ENCODE measurements around the genes ALKBH7 and ADGRE1.

DNA sequence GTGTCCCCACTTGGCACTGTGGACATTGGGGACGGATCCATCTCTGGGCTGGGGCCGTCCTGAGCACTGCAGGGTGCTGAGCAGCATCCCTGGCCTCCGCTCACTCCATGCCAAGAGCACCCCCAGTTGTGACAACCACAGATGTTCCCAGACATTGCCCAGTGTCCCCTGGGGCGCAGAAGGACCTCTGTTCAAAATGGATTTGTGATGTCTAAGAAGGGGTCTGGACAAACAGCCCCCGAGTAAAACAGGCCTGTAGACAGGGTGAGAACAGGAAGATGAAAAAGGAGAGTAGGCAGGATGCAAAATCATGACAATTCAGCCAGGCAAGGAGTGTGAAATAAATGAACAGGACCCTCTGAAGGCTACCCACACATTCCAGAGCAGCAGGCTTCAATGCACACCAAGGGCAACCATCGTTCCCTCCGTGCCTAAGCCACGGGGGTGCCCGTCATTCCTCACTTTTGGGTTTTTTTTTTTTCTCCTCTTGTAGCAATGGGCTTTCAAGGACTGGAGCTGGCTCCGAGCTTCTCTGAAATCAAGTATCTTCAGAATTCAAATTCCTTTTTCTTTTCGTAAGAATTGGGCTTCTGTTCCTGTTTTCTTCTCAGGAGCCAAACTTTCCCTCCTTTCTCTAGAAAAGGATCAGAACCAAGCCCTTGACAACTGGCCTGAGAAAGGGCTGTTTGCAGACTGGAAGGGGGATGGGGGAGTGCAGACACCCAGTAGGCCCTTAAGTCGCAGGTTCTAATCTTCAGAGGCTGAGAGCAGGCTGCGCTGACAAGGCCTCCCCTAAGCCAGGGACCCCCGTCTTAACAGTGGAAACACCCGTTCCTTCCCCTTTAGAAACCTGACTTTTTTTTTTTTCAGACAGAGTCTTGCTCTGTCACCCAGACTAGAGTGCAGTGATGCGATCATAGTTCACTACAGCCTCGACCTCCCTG, 51.9 kb downstream of the RFX2 start:
- RRBS = no CpG with 5 or more reads among the region's 17 CpGs

DNA sequence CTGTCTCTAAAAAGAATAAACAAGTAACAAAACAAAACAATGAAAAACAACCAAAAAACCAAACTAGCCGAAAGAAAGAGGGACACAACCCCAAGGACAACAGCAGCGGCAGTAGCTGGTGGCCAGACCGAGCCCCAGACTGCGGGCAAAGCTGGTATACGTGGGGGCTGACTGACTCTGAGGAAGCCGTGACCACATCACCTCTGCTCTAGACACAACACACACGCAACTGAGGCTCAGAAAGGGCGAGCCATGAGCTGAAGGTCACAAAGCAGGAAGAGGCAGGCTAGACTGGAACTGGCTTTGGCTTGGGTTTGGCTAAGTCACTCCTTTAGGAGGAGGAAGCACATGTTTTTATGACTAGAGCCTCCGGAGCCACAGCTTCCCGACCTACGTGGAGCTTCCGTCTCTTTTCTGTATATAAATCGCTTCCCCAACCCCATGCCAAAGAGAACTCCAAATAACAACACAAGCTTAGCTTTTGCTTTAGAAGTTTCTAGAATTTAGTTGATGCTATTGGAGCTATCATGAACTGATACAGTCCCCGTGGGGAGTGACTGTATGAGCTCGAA, 48.1 kb downstream of the RFX2 start:
- RRBS = no CpG with 5 or more reads among the region's 15 CpGs

GRCh38 chr19:6107711-6108235, 2.5 kb downstream of the RFX2 start:
- RRBS = no CpG with 5 or more reads among the region's 5 CpGs

DNA sequence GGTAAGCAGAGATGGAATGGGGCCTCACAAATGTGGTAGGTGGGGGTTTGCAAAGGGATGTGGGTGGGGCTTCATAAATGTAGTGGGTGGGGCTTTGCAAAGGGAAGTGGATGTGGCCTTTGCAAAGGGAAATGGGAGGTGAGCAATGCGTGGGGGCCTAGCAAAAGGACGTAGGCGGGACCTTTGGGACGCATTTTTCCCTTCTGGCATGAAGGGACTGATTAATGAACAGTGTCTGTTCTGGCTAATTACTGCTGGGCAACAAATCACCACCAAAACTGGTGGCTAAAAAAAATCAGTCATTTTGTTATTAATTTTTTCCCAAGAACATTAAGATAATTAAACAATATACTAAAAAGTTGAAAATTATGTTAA, 26.1 kb downstream of the ACSBG2 start:
- RRBS = no CpG with 5 or more reads among the region's 4 CpGs

DNA sequence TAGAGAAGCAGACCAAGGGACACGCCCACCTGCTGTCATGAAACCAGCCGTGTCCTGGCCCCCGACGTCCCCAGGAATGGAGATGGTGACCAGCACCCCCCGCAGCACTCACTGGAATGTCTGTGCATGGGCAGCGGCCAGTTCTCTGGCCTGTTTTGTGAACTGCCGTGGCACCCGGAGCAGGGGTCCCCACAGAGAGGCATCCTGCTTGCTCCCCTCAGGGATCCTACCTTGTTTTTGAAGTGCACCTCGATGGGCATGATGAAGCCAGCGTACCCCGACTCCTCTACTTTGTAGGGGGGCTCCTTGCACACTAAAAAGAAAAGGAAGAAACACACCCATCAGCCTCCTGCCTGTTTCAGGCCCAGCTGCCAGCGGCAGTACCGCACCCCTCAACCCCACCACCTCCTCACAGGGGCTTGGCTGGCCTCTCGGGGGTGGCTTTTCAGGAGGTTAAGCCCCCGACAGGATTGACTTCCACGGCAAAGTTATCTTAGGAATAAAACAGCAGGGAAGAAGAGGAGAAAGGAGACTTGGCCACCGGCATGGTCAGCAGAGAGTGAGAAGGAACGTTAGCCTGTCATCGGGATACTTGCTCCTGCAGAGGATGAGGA, 17.7 kb downstream of the MLLT1 start:
- RRBS = no CpG with 5 or more reads among the region's 19 CpGs

GRCh38 chr19:6362523-6363190, 1.3 kb downstream of the CLPP start:
- RRBS = no CpG with 5 or more reads among the region's 17 CpGs

DNA sequence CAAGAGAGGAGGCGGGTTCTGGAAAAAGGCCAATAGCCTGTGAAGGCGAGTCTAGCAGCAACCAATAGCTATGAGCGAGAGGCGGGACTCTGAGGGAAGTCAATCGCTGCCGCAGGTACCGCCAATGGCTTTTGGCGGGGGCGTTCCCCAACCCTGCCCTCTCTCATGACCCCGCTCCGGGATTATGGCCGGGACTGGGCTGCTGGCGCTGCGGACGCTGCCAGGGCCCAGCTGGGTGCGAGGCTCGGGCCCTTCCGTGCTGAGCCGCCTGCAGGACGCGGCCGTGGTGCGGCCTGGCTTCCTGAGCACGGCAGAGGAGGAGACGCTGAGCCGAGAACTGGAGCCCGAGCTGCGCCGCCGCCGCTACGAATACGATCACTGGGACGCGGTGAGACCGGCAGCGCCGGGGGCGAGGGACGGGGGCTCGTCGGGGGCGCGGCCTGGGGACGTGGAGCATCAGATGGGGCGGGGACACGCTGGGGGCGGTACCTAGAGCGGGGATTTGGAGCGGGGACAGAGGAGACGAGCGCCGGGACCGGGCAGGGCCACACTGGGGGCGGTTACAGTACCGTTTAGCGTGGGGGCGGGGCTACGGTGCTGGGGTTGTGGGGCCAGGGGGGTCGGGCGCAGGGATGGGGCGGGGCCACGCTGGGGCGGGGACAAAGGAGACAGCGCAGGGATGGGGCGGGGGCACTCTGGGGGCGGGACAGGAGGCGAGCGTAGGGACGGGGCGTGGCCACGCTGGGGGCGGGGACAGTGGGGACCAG, at the start of gene ALKBH7:
TSS of gene ALKBH7 (plus strand) at position 158 of the 767 bp plus-strand sequence.
- RRBS = no CpG with 5 or more reads among the region's 73 CpGs

- RRBS = 100% methylated on average over 6 of the region's 13 CpGs
These were observed 12.0 kb downstream of the KHSRP start for GRCh38 chr19:6412563-6413085.

DNA sequence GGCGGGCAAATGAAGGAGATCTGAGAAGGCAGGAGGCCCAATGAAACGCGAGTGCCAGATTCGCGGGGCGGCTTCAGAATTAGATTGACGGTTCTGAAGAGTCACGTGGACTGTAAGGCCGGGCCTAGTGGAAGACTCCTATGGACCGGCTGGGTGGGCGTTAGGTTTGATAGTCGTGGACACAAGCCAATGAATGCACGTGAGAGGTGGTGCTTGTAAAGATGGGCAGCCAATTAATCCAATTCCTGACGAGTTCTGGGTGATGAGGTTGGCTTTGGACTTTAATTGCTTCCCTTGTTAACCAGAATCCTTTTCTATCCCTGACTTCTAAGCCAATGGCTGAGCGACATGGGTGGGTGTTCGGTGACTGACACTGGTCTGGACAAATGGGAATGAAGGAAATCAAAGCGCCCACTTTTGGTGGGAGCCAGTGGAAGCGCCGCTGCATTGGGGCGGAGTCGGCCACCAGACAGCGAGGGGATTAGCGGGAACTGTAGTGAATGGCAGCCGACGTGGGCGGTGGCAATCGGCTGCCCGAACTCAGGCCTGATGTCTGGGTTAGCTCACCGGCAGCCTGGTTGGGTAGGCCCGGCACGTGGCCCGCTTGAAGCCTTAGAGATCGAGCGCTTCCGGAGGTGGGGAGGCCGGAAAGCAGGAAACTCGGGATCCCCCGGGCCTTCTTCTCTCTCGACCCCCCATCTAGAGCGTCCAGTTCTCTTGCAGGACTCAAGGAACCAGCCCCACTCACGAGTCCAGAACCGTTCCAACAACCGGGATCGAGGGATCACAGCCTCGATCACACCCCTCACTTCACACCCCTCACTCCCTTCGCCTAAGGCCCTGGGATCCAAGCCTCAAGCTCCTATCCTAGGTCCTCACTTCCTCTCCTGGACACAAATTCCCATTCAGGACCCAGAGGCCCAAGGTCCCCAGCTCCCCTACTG, 699 bp upstream of the KHSRP start:
- RRBS = 53% methylated on average over 12 of the region's 46 CpGs

DNA sequence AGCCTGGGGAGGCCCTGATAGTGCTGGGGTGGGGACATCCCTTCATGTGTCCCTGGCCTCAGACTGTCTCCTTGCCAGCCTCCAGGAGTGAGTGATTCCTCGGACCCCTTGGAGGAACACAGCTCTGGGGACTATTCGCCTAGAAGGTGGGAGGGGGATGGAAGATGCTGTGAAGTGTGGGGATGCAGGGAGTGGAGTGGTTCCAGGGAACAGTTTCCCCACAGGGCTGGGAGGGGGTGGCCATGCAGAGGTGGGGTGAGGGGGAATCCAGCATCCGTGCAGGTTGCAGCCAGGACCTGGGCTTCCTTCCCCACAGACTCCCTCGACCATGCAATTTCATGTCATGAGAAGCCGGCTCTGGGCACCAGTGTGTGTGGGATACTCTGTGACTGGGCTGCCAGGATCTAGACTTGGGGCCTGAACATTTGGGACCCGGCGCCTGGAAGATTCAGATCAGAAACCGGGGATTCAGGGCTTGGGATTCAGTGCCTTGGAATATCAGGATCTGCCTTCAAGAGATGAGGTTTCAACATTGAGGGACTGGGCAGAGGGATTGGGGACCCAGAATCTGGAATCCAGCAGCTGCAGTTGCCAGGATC, 7.0 kb upstream of the SLC25A41 start:
- RRBS = no CpG with 5 or more reads among the region's 8 CpGs

DNA sequence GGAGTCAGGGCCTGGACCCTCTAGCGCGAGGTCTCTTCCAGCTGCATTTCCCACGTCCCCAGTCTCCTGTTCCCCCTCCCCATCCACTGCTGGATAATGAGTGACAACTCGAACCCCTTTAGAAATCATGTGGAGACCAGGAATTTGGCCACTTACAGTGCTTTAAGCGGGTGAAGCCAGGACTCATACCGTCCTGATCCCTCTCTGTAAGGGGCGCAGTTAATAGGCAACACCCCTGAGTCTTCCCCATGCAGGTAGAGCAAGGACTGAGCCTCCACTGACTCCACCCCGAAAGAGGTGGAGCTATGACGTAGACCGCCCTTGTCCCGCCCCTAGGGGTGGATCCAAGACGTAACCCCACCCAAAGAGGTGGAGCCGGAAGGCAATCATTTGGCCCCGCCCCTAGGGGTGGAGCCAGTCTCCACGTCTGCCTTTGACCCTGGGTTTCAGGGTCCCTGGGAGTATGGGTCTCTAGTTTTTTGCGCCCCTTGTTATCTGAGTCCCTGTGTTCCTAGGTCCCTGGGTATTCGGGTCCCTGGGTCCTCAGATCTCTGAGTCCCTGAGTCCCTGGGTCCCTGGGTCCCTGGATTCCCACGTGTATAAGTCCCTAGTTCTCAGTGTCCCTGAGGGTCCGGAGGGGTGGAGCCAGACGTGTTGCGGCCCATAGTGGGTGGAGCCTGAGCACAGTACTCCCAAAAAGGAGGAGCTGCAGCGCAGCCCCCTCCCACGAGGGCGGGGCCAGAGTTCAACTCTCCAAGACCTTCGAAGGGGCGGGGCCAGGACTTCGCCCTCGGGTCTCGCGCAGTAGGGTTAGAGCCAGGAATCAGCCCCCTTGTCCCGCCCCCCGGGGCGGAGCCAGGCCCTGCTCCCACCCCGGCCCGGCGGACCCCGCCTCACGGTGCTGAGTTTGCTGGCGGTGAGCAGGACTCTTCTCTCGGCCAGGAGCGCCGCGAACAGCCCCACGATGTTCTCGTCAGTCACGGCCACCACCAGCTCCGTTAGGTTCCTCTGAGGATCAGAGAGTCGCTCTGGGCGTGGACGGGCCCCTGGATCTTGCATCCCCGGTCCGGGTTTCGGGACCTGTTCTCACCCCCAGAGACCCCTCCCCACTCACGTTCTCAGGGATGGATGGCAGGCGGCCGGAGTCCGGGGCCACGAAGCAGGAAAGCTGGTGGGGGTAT, 5.2 kb downstream of the DENND1C start:
- RRBS = 98% methylated on average over 4 of the region's 58 CpGs

GRCh38 chr19:6718847-6720003, 1.2 kb downstream of the C3 start:
- RRBS = no CpG with 5 or more reads among the region's 27 CpGs

DNA sequence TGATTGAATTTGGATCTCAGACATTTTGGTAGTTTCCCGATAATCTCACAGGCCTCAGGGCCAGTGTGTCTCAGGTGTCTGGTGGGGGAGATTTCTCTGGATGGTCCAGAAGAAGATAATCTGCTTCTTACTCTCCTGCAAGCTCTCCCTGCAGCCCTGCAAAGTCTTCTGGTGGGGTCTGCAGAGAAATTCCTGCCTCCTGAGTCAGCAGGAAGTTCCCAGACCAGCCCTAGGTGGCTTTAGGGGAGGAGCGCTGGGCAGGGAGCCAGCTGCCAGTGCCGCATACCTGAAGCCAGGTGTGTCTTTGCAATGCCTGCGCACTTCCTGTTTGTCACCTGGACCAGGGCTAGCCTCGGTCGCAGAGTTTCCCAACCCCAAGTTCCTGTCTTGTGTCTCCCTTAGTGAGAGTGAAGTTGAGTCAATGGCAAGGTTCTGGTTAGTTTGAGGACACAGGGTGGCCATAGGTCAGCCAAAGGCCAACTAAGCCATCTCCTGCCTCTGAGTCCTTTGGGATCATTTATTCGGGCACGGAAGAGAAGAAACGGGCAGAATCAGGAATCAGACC, 1.3 kb downstream of the SH2D3A start:
- RRBS = no CpG with 5 or more reads among the region's 9 CpGs

DNA sequence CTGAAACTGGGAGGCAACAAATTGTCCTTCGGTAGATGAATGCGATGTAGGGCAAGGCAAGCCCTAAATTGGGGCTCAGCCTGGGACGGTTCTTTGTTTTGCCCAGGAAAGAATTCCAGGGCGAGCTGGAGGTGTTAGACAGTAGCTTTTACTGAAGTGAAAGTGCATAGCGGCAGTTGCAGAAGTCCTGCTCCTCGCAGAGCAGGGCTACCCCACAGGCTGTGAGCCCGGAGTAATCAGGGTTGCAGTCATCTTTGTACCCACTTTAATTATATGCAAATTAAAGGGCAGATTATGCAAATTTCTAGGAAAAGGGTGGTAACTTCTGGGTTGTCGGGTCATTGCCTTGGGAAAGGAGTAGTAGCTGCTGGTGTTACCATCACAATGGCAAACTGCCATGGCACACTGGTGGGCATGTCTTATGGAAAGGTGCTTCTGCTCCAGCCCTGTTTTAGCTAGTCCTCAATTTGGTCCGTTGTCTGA, 30.5 kb downstream of the VAV1 start:
- RRBS = no CpG with 5 or more reads among the region's 9 CpGs

DNA sequence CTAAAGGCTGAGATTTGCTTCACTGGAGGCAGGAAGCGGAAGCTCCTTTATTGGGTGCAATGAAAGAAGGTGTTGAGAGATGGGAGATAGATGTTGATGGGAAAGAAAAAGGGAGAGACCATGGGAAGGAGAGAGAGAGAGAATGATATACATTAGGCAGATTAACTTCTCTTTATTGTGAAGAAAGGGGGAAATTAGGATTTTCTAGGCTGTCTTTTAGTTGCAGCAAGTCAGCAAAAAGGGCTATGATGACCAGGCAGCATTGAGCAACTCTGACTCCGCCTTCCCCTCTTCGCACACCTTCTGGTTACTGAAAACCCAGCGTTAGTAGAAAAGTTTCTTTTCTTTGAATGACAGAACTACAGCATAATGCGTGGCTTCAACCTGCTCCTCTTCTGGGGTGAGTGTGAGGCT, at the start of gene ADGRE1:
TSS of gene ADGRE1 (plus strand) at position 340 of the 414 bp plus-strand sequence.
- RRBS = no CpG with 5 or more reads among the region's 5 CpGs

DNA sequence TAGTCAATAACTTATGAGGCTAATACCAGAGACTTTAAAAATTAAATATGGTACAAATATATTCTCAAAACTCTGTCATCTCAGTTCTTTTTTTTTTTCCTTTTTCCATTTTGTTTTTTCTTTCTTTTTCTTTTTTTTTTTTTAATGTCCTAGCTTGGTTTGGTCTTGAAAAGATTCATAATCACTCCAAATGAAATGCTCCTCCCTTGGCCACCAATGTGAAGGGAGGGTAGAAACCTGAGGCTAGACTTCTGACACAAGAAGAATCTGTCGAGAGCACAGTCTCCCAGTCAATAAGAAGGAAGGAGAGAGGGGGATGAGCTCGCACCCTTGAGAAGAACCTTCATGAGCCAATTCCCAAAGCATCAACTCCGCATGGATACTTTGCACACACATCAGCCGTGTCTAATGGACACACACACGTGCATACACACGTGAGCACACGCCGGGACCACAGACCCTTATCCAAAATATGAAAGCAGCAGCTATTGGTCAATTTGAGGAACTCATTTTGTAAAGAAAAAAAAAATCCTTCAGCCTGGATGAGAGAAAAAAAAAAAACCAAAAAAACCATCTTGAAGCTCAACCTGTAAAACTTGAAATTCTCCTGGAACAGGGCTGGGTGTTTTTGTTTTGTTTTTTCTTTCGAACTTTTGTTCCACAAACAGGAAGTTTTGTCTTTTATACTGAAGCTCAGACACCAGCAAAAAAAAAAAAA, 46.7 kb downstream of the ZNF557 start:
- RRBS = no CpG with 5 or more reads among the region's 9 CpGs

DNA sequence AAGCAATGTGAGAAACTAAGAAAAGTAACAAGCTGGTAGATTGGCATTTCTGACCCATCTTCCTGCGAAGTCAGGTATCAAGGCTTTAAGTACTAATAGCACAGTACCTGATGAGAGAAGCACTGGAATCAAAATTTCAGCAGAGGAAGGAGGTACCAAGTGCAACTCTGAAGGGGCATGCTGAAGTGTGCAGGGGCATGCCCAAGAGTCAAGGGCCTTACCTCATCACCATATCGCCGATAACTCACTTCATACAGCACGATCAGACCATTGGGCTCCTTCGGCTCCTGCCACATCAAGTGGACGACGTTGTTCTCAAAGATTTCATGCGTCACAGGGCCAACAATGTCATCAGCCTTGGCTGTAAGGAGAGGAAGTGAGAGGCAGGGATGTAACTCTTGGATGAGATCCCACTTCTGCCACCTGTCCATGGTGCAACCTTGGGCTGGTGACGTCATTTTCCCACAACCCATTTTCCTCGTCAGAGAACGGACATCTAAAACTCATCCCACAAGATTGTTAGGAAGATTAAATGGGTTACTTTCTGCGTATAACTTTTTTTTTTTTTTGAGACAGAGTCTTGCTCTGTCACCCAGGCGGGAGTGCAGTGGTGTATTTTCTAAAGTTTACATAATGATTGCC, 72.1 kb downstream of the ZNF557 start:
- RRBS = no CpG with 5 or more reads among the region's 13 CpGs

DNA sequence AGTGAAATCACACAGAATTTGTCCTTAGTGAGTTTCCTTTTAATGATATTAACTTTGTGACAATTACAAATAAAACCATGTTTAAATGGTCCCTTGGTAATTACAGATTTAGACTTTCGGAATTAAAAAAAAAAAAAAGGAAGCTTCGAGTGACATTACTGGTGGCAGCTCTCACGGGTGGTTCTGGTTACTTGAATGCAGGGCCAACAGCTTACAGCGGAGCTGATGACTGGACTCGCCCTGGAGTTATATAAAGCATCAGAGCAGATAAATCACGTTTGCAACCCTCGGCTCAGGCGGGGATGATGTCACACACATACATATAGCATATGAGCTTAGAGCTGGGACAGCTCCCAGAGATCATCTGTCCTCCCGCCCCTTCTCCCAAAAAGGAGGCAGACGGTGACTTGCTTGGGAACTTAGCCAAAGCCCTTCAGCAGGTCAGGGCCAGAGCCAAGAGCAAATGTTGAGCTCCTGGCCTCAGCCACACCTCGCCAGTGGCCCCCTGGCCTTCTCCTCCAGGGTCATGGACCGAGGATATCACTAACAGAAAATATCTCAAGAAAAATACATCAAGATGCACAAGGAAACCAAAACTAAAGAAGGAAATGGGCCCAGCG, 90.0 kb downstream of the ZNF557 start:
- RRBS = no CpG with 5 or more reads among the region's 13 CpGs

GRCh38 chr19:7211453-7212056, 82.7 kb downstream of the INSR start:
- RRBS = no CpG with 5 or more reads among the region's 17 CpGs

DNA sequence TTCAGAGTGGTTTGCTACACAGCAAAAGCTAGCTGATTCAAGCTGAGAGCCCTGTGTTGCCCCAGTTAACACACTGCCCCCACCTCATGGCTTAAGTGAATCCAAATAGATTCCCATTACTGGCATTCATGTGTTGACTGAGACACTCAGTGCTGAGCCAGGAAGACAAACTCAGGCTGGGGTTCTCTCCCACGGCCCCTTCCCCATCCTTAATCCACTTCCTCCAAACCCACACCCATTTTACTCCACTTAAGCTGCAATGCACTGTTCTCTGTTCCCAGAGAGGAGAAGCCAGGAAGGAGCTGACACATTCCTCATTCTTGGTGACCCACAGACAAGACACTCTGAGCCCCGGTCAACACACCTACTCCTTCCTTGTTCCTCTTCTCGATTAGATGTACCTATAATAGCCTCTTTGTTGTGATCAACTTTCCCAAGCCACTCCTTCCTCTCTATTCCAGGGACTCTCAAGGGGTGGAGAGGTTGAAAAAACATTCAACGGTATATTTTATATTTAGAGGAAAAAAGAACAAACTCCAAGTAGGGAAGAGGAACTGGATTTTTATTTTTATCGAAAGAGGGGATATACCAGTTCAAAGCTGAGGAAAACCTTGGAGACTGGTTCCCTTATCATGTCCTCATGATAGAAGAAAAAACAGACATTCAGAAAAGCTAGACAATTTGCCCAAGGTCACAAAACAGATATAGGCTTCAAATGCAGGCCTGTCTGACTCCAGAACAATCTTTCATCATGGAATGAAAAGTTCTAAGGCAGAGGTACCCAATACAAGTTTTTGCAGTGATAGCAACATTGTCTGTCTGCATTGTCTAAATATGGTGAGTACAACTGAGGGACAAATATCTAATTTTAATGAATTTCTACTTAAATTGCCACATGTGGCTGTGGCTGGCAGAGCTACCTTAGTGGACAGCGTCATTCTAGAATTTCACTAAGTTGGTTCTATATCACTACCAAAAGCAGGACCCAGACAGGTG, 46.9 kb downstream of the INSR start:
- RRBS = no CpG with 5 or more reads among the region's 6 CpGs